Body of pancreas (tissue), 2 donors: ENCODE results near the gene MYMX.

DNA sequence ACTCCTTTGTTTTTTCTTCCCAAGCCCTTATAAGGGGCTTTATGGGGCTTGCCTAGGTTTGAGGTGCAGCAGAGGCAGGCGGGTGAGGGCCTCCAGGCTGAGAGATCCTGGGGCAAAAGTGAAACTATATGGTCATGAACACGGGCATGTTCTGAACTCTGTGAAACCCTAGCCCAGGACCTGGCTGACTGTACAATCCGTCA is 54.4 kb downstream of the MRPL14 start:
- PRO-cap, result no peak
- RAMPAGE, long total RNA, 2 experiments, result no peak in any of the 2 experiments

- PRO-cap, result no peak
- RAMPAGE, long total RNA, 2 experiments, result no peak in any of the 2 experiments
These were observed 8.0 kb downstream of the CAPN11 start for GRCh38 chr6:44166419-44167296.

GRCh38 chr6:44172534-44173305 is 14.1 kb downstream of the CAPN11 start:
- PRO-cap, result no peak
- RAMPAGE, long total RNA, 2 experiments, result no peak in any of the 2 experiments

GRCh38 chr6:44216580-44217022 is at the start of gene MYMX:
Gene MYMX, plus strand, starts transcription at chr6:44216926.
- PRO-cap, result bidirectional peak, plus-strand start at chr6:44216938, minus-strand start at chr6:44216832
- RAMPAGE, long total RNA, 2 experiments, result start-site peak on the plus strand in 1 of 2 experiments, at chr6:44216924-44216941 at its widest, 15 reads per replicate

- PRO-cap, result no peak
- RAMPAGE, long total RNA, 2 experiments, result no peak in any of the 2 experiments
These were observed 1.6 kb upstream of the TCTE1 start for GRCh38 chr6:44298752-44299831.

- PRO-cap, result no peak
- RAMPAGE, long total RNA, 2 experiments, result no peak in any of the 2 experiments
These were observed 5.9 kb downstream of the CDC5L start for GRCh38 chr6:44393275-44393842.

- PRO-cap, result no peak
- RAMPAGE, long total RNA, 2 experiments, result no peak in any of the 2 experiments
These were observed 346.2 kb downstream of the CDC5L start for GRCh38 chr6:44733633-44734221.

DNA sequence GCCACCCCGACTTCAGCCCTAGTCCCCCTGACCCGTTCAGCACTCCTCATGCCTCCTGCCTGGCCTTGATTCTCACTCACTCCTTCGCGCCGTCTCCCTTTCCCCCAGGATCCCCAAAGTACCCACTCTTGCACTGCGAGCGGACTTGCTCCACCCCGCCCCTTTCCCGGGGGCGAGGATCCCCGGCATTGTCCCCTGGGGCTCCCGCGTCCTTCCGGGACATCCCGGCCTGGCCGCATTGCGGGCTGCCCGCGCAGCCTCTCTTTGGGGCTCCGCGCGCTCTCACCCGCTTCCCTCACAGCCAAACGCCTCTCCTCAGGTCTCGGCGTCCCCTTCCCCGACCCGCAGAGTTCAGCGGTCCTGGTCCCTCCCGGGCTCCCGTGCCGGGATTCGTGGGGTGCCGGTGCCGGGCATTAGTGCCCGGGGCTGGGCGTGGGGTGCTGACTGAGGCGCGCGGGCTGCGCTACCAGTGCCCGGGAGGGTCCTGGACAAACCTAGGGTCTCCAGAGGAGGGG is 45.5 kb upstream of the SUPT3H start:
- PRO-cap, result bidirectional peak, plus-strand start at position 219 of the sequence, minus-strand start at position 112 of the sequence
- RAMPAGE, long total RNA, 2 experiments, result no peak in any of the 2 experiments

DNA sequence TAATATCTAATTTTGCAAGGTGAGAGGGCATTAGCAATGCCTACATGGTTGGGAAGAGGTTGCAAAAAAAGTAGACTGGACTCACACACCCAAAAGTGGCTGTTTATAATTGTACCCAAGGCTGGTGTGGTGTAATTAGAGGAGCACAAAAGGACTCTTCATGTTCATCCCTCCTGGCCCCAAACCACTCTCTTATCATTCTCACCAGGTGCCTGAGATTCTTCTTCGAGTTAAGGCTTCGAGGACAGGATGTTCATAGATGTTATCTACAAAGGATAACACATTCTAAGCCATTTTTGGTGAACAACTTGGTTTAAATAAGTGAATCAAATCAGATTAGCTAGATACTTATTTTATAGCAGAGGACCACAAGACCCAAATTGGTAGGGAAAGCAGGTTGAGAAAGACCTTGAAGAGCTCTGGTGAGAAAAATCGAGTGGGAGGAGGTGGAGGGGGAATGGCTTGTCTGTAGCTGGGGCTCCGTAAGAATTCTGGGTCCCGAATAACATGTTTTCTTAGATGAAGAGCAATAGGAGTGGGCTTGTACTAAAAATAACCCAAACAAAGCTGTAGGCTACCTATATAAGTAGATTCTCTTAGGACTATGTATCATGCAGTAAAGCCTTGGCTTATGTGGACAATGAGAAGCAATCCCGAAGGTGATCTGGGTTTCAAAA is 73.2 kb upstream of the SUPT3H start:
- PRO-cap, result no peak
- RAMPAGE, long total RNA, 2 experiments, result no peak in any of the 2 experiments

- PRO-cap, result no peak
- RAMPAGE, long total RNA, 2 experiments, result no peak in any of the 2 experiments
These were observed 199.0 kb upstream of the SUPT3H start for GRCh38 chr6:45576503-45577273.

- PRO-cap, result no peak
- RAMPAGE, long total RNA, 2 experiments, result no peak in any of the 2 experiments
These were observed 38.8 kb upstream of the CLIC5 start for GRCh38 chr6:46054405-46054905.

DNA sequence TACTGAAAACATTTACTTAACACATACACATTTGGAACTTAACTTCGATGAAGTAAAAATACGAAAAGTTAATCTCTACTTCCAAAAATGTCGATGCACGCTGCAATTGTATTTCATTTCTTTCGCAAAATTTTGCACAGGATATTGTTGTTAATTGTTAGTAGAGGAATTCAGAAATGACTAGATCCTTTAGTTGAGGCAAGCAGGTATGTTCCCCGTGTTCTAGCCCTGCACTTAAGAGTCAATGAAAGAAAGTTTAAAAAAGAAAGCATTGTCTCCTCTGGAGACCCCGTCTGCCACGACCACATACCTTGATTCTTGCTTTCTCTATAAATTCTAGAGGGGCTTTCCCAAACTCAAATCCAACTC is 538 bp downstream of the CYP39A1 start:
- PRO-cap, result no peak
- RAMPAGE, long total RNA, 2 experiments, result no peak in any of the 2 experiments

GRCh38 chr6:46661799-46662587 is 9.2 kb downstream of the SLC25A27 start:
- PRO-cap, result no peak
- RAMPAGE, long total RNA, 2 experiments, result no peak in any of the 2 experiments

GRCh38 chr6:46671915-46672802 is 15.5 kb upstream of the TDRD6 start:
- PRO-cap, result no peak
- RAMPAGE, long total RNA, 2 experiments, result start-site peak on the plus strand in 1 of 2 experiments, at chr6:46672007-46672360 at its widest, 7 reads per replicate

DNA sequence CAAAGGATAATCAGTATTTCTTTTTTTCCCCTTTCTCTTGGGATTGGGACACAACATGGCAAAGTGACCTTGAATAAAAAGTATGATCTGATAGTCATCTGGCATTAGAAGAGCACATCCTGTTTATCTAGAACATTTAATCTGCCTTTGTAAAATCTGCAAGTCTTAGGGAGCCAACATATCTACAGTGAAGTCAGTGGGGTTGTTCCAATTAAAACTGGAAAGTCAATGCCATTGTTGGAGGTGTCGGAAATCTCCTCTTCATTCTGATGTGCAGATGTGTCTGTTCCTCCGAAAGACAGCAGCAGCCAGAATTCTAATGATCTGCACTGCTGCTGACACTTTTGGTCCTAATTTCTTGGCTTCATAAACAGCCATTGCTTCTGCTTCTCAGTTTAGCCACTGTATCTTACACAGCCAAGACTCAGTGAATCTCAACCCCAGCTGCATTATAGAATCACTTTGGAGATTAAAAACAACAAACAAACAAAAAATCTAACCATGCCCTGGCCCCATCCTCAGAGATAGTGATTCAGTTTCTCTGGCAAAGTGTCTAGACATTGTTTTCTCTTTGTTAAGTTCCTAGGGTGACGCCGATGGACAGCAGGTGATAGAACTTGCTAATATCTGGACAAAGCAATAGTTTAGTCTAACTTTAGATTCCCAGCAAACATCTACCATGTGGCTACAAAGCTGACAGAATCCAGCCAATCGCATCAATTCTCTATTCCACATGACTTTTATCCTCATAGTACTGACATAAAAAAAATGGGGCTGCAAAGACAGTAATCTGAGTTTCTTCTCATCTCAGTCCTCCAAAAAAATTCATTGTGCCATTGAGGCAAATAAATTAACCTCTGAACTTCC is 3.0 kb downstream of the ADGRF5 start:
- PRO-cap, result no peak
- RAMPAGE, long total RNA, 2 experiments, result no peak in any of the 2 experiments

DNA sequence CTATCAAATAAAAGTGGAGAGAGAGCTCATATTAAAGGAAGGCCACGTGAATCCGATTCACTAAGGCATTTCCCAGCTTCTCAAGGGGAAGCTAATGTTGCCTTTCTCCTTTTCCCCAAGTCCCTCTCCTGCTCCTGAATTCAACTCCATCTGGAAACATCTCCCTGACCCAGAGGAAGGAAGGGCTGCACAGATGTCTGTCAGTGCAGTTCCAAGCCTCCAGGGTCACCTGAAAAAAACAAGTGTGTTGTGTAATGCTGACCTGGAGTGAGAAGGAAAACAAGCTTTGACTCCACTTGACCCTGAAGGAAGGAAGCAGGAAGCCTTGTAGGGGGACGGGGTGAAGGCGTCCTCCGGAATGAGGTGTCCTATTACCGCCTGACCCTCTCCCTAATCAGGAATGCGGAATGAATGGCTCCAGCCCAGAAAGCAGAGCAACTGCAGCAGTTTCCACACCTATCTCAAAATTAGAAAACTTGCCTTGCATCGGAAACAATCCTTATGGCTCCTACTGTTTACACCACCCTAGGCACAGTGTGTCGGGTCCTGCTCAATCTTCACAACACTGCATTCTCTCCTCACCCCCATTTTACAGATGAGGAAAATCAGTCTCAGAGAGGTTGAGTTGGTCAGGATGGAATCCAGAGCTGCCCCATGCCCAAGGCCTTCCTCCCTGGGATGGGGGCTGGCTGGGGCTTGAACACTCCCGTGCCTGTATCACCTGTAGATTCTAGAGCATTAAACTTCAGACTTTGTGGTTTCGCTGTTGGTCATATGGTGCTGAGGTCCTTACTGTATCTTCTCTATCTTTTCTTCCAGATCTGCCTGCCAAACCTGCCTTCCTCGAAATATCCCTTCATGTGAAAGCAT is 14.1 kb upstream of the ADGRF5 start:
- PRO-cap, result no peak
- RAMPAGE, long total RNA, 2 experiments, result no peak in any of the 2 experiments

DNA sequence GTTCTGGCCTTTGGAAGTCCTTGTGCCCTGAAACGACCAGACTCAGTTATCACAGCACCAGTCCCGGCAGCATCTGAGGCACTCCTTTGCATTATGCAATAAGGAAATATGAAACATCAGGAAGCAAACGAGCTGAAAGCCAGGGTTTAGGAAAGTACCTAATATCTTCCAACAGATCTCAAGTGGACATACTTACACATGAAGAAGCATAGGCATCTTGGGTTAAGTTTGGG is 61.9 kb upstream of the ADGRF1 start:
- PRO-cap, result no peak
- RAMPAGE, long total RNA, 2 experiments, result no peak in any of the 2 experiments

GRCh38 chr6:47405368-47405974 is 72.1 kb upstream of the CD2AP start:
- PRO-cap, result no peak
- RAMPAGE, long total RNA, 2 experiments, result no peak in any of the 2 experiments

- PRO-cap, result no peak
- RAMPAGE, long total RNA, 2 experiments, result no peak in any of the 2 experiments
These were observed 17.3 kb downstream of the CD2AP start for GRCh38 chr6:47494839-47495390.

GRCh38 chr6:47653694-47654027 is 44.7 kb upstream of the ADGRF4 start:
- PRO-cap, result no peak
- RAMPAGE, long total RNA, 2 experiments, result no peak in any of the 2 experiments